Measurements from ENCODE around the gene SYMPK.

GRCh38 chr19:44912713-44913368, 1.6 kb upstream of the APOC1 start:
- PRO-cap = no peak

DNA sequence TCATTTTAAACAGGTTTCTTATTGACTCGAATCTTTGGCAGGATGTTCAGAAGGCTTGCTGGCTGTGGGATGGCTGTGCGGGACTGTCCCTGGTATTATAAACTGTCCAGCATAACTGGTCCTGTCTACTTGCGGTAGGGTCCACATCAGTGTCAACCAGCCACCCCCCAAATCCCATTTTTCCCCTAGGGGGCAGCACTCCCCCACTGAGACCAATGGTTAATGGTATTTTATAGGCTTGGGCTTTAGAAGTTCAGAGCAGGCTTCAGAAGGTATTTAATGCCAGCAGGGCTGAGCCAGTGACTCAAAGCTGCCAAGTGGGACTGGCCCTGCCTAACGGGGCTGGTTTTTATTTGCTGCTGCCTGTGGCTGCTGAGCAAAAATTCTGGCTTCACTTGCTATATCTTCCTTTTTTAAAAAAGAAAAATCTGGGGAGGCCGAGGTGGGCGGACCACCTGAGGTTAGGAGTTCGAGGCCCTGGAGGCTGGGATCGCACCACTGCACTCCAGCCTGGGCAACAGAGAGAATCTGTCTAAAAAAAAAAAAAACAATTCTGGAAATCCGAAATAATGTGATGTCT, 15.7 kb downstream of the RELB start:
- PRO-cap = no peak

- PRO-cap = no peak
Observed at GRCh38 chr19:45113552-45114227, 20.7 kb downstream of the PPP1R37 start.

DNA sequence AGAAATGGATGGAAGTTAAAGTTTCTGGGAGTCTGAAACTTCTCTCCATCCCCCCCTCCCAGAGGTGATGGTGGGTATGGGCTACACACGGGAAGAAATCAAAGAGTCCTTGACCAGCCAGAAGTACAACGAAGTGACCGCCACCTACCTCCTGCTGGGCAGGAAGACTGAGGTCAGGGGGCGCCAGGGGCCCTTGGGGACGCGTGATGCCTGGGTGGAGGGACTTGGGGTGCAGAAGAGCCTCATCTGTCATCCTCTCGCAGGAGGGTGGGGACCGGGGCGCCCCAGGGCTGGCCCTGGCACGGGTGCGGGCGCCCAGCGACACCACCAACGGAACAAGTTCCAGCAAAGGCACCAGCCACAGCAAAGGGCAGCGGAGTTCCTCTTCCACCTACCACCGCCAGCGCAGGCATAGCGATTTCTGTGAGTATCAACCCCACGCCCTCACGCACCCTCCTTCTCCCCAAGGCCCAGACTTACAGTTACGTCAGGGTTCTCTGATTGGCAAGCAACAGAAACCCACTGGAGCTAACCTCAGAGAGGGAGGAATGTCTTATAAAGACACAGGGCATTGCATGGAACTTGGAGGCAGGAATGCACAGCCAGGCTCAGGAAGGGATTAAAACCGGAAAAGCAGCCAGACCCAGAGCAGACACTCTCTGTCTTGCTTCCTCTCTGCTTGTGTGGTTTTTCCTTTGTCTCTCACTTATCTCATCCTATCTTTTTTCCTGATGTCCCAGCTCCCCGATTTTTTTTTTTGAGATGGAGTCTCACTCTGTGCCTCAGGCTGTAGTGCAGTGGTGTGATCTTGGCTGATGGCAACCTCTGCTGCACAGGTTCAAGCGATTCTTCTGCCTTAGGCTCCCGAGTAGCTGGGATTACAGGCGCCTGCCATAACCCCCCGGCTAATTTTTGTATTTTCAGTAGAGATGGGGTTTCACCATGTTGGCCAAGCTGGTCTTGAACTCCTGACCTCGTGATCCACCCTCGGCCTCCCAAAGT, 29.5 kb downstream of the MARK4 start:
- PRO-cap = no peak

DNA sequence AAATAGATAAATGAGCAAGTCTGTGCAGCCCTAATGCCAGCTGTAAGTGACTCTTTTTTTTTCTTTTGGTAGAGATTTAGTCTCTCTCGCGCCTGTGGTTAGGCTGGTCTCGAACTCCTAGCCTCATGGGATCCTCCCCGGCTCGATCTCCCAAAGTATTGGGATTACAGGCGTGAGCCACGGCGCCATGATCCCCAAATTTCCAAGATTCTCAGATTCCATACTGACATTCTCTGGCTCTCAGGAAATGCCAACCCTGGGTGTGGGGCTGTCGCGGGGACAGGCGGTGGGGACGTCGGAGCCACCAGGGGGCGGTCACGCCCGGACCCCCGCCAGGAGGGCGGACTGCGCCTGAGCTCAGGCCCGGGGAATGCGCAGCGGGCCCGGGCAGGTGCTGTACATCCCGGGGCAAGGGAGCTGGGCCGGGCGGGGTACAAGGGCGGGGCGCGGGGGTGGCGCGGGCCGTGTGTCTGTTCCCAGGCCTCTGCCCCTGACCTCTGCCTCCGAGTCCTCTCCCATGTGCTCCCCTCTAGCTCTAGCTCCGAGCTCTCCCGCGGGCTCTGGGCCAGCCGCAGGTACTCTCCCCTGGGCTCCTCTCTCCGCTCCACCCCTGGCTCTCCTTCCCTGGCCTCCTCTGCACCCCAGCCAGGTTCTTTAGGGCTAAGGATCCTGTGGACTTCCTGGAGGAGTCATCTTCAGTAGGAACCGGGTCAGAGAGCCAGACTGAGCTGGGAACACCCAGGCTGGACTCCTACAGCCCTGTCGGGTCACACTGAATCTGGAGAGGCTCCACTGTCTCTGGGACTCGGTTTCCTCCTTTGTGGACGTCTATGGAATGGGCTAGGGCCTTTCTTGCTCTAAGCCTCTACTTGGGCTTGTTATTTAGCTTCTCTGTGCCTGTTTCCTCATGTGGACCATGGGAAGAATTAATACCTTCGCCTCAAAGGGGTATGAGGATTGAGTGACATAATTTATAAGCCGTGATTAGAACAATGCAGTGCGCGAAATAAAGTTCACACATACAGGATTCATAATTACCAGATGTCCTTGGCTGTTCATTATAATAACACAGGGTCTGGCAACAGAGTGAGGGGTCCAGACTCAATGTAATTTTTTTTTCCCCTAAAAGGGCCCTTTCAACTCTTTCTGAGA, 2.3 kb downstream of the PPP1R13L start:
- PRO-cap = no peak

- PRO-cap = no peak
Observed at GRCh38 chr19:45431186-45431359, 7.4 kb upstream of the ERCC1 start.

GRCh38 chr19:45471585-45471893, 3.7 kb downstream of the FOSB start:
- PRO-cap = no peak

DNA sequence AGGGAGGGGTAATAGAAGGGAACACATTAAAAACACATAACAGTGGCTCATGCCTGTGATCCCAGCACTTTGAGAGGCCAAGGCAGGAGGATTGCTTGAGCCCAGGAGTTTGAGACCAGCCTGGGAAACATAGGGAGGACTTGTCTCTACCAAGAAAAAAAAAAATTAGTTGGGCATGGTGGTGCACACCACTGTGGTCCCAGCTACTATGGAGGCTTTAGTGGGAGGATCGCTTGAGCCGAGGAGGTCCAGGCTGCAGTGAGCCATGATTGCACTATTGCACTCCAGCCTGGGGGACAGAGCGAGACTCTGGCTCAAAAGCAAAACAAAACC, 4.1 kb downstream of the FOSB start:
- PRO-cap = no peak

- PRO-cap = no peak
Observed at GRCh38 chr19:45472420-45473554, 5.0 kb downstream of the FOSB start.

GRCh38 chr19:45473555-45474240, 5.9 kb downstream of the FOSB start:
- PRO-cap = no peak

GRCh38 chr19:45474241-45475056, 6.7 kb downstream of the FOSB start:
- PRO-cap = unidirectional peak, plus-strand start at chr19:45474918

- PRO-cap = no peak
Observed at GRCh38 chr19:45514931-45515733, 7.9 kb downstream of the VASP start.

DNA sequence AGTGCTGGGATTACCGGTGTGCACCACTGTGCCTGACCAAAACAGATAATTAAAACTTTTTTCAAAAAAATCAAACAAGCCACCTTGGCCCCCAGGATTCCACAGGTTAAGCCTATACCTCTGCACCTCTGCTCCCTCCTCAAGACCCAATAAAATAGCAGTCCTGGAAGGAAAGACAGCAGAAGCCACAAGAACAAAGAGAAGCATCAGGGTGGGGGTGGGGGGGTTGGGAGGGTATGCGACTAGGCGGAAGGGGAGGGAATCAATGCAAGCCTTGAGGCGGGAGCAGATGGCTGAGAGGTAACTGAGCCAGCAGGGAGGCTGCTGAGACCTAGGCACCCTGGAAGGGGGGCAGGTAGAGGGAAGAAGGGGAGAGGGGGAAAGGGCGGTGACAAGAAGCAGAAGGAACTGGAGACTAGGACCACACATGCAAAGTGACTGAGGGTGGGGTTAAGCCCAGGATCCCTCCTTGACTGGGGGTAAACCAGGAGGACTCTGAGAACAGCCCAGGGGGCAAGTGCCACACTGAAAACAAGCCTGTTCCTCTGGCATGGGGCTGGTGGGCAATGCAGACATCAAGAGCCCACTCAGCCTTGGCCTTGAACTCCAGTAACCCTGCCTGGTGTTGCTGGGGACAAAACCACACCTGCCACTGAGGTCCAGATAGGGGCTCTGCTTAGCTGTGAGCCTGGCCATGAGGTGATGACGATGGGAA, 20.5 kb downstream of the OPA3 start:
- PRO-cap = no peak

- PRO-cap = no peak
Observed at GRCh38 chr19:45576836-45578054, 7.4 kb downstream of the OPA3 start.

- PRO-cap = no peak
Observed at GRCh38 chr19:45687307-45687799, 4.4 kb downstream of the SNRPD2 start.

GRCh38 chr19:45715818-45717129, 14.4 kb downstream of the FBXO46 start:
- PRO-cap = unidirectional peak, plus-strand start at chr19:45716923

- PRO-cap = no peak
Observed at GRCh38 chr19:45765312-45766455, 3.4 kb downstream of the SIX5 start.

DNA sequence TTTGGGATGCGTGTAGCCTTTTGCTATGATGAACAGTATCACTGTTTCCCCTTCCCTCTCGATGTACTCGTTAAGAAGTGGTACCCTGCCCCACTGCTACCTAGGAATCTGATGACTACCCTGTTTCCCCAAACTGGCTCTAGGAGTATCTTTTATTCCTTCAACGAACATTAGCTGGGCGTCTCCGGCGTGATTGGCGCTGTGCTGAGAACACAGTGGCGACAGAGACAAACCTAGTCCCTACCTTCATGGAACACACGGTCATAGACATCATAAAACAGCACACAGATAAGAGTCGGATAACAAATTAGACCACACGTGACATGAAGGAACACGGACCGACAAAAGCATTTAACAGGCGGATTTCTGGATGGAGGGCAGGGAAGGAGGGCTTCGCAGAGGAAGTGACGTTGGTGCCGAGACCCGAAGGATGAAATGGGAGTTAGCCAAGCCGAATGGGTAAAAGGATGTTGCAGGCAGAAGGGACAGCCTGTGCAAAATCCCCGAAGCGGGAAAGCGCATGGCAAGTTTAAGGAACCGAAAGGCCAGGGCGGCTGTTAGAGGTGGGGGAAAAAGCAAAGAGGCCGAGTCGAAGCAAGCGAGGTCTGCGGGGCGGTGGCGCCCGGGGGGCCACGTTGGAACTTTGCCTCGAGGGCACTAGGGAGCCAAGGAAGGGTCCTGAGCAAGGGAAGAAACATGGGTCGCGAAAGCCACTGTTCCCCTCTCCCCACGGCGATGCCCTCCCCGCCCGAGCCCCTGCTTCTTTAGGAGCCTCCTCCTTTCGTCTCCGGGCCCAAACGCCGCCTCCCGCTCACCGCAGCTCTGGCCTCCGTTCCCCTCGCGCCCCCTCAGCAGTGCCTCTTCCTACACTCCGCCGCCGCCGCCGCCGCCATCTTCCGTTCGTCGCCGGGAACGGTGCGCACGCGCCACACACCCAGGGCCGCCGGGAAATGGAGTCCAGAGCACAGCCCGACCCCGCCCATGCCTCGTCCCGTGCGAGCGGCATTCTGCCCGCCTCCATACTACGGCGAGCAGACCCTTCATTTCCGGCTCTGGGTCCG, at the start of gene SYMPK:
Gene SYMPK, minus strand, starts transcription at position 905 of the 1,061 bp plus-strand sequence.
- PRO-cap = bidirectional peak, plus-strand start at position 433 of the sequence, minus-strand start at position 358 of the sequence; bidirectional peak, plus-strand start outside the sequence, minus-strand start at position 905 of the sequence

GRCh38 chr19:45878957-45879720, 6.8 kb downstream of the IRF2BP1 start:
- PRO-cap = no peak

DNA sequence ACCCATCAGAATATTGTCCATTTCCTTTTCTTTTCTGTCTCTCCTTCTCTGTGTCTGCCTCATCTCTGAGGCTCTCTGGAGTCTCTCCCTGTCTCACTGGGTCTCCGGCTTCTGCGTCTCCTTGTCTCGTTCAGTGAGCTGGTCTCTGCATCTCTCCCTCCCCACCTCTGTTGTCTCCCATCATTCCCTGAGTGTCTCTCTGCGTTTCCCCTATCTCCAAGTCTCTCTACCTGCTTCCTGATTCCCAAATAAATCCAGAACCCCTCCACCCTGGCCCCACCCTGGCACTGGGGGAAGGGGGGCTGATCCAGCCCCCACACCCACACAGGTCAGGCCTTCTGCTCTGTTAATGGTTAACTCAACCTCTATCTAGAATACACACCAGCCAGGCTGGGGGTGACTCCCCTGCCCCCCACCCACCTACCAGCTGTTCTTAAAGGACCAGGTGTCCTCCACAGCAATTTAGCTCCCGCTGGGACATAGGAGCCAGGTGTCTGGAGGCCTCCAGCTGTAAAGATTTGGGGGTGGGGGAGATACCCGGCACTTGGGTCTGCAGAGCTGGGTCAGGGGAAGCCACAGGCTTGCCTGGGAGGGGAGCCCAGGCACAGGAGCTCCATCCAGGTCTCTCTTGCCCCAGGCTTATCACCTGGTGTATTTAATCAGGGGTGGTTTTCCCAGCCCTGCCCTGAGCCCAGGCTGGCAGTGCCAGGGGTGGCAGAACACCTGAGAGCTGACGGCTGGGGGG, 4.0 kb downstream of the IRF2BP1 start:
- PRO-cap = no peak

All from osteocyte (in vitro differentiated cells).